Skin of body (tissue), 2 donors: ENCODE data around the gene TSPAN9.

DNA sequence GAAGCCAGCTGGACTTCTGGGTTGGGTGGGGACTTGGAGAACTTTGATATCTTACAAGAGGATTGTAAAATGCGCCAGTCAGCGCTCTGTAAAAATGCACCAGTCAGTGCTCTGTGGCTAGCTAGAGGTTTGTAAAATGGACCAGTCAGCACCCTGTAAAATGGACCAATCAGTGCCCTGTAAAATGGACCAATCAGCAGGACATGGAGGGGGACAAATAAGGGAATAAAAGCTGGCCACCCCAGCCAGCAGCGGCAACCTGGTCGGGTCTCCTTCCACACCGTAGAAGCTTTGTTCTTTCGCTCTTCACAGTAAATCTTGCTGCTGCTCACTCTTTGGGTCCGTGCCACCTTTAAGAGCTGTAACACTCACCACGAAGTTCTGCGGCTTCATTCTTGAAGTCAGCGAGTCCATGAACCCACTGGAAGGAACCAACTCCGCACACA is 24.9 kb downstream of the ADIPOR2 start:
- RAMPAGE, long total RNA = no peak

- RAMPAGE, long total RNA = no peak
Observed at GRCh38 chr12:1842313-1842817, 22.0 kb downstream of the LRTM2 start.

DNA sequence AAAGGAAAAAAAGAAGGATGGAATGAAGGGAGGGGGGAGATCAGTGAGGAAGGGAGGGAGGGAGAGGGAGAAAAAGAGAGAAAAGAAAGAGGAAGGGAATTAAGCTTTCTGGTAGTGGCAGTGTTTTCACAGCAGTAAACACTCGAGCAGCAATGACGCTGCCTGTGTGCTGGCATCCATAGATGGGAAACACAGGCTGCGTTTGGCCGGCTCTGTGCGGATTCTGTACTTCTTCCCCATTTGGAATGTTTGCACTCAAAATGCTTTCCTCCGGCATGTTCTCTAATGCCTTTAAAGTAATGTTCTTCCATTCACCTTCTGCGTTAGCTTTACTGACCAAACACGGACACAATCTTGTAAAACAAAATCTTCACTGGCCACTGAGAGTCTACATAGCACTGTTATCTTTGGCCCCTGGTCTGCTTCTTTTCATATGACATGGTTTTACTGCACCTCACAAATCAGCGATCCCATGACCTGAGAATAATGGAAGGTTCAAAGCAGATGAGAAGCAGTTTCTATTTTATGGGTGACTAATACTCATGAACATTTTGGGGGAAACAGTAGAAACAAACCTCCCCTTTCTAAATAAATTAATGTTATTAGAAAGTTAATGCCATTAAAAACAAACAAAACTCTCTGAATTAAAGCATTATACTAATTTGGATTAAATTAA is 31.3 kb downstream of the DCP1B start:
- RAMPAGE, long total RNA = no peak

DNA sequence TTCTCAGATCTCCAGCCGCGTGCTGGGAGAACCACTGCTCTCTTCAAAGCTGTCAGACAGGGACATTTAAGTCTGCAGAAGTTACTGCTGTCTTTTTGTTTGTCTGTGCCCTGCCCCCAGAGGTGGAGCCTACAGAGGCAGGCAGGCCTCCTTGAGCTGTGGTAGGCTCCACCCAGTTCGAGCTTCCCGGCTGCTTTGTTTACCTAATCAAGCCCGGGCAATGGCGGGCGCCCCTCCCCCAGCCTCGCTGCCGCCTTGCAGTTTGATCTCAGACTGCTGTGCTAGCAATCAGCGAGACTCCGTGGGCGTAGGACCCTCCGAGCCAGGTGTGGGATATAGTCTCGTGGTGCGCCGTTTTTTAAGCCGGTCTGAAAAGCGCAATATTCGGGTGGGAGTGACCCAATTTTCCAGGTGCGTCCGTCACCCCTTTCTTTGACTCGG is 82.9 kb downstream of the CACNA1C start:
- RAMPAGE, long total RNA = no peak

DNA sequence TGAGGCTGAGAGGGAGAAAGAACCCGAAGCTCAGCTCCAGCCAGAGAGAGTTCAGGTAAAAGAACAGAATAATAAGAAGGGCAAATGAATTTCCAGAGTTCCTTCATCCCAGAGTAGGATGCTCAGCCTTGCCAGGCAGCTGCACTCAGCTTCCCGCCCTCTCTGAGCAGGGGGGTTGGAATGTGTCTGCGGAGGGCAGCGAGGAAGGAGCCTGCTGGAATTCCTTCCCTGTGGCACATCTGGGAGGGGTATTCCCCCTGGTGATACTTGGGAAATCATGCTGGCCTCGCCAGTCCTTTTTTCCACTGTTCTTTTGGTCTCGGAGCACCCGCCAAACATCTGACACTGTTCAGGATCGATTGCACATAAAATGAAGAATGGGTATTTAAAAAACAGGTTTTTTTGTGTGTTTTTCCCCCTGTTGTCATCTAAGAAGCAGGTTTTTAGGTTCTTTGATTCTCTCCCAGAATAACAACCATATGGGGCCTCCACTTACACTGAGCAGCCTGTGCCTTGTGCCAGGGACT is 214.9 kb downstream of the CACNA1C start:
- RAMPAGE, long total RNA = no peak

DNA sequence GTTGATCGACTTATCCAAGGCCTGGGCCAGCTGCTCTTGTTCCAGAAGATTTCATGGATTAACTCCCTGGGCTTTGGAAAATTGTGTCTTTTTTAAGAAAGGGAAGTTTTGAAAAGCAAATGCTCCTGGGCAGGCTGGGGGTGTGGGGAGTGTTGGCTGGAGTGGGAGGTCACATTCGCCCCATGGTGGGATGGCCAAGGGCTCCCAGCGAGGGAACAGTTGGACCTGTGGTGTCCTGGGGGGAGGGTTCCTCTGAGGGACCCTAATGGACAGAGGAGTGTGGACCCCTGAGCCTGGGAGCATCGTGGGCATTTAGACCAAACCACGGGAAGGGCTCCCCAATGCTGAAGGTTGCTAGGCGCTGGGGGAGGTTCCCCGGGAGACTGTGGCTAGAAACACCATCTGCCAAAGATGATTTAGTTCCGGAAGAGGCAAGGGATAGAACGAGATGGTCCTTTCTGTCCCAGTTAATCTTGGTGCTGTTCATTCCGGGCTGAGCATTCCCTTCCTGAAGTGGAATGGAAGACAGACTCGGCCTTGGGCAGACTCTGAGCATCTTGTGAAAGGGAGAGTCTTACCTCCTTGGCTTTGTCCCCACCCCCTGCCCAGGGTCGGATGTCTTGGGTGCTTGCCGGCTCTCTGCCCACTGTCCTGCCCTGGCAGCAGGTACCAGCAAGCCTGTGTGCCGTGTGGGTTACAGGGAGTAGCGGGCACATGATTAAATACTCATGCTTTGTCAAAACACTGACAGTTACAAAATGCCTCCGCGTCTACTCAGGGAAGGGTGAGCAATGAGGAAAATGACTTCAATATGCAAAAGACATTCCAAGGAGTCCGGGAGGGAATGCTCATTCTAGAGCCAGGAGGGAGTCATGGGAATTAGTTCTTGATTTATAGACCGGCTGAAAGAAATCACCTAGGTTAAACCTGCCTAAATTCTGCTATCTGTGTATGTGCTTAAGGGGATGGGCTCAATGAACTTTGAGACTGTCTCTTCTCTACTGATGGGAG is 215.9 kb downstream of the CACNA1C start:
- RAMPAGE, long total RNA = no peak

- RAMPAGE, long total RNA = no peak
Observed at GRCh38 chr12:2286563-2287200, 233.9 kb downstream of the CACNA1C start.

DNA sequence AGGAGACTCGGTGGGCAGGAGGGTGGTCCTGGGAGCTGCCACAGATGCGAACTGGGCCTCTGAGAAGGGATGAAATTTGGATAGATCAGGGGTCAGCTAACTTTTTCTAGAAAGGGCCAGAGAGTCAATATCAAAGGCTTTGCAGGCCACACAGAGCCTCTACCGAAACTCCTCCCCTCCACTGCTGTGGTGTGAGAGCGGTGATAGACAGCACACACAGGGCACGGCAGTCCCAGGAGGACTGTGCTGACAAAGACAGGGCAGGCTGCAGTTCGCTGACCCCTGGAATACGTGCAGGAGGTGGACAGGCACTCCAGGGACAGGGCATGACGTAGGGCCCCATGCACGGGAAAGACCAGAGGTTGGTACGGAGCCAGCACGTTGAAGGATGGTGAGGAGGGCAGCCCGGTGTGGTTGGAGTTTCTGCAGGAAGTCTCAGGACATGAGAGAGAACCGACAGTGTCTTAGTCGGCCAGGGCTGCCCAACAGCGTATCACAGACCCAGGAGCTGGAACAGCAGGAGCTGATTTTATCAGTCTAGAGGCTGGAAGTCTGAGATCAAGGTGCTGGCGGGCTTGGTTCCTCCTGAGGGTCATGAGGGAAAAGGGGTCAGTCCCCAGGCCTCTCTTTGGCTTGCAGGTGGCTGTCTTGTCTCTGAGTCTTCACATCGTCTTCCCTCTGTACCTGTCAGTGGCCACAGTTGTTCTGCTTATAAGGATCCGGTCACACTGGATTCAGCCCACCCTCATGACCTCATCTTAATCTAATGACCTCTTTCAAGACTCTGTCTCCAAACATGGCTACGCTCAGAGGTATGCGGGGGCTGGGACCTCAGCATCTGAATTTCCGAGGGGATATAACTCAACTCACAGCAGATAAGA is 254.2 kb upstream of the FKBP4 start:
- RAMPAGE, long total RNA = no peak

- RAMPAGE, long total RNA = no peak
Observed at GRCh38 chr12:2621493-2621811, 173.3 kb upstream of the FKBP4 start.

DNA sequence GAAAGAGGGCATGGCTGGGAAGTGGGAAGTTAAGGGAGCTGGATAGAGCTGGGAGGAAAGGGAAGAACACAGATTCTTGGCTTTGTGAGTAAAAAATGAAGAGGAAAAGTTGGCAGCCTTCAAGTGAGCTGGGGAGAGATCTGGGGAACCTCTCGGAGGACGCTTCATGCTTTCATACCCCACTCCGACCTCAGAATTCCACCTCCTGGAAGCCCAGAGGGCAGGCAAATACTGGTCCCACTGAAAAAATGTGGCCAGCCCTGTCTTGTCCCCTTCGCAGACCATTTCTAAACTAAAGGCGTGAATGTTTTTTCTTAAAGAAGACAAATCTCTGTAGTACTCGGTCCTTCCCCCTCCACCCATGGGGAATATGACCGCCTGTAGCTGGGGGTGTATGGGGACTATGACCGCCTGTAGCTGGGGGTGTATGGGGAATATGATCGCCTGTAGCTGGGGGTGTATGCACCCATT is 162.8 kb upstream of the FKBP4 start:
- RAMPAGE, long total RNA = no peak

- RAMPAGE, long total RNA = no peak
Observed at GRCh38 chr12:2877523-2878182, 630 bp downstream of the RHNO1 start.

DNA sequence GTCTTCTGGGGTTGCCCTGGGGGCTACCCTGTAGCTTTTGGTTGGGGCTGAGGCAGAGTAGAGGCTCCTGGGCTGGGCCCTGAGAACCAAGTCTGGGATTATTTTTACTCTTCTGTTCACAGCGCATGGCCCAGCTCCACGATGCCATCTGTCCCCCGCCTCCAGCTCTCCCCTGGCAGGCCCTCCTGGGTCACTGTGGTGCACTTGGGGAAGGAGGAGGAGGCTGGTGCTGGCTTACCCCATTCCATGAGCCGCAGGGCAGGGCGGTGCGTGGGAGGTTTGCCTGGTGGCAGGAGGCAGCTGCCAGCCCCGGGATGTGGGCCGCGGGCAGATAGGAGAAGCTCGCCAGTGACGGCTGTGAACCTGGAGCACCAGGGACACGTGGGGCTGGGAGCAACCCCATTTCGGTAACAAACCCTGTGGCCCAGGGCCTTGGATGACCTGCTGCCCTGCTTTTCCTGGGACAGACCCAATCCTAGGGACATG is 23.2 kb downstream of the TEAD4 start:
- RAMPAGE, long total RNA = no peak

- RAMPAGE, long total RNA = no peak
Observed at GRCh38 chr12:3076523-3077776, at the start of gene TSPAN9. Gene TSPAN9 (plus strand): TSS chr12:3077379.

DNA sequence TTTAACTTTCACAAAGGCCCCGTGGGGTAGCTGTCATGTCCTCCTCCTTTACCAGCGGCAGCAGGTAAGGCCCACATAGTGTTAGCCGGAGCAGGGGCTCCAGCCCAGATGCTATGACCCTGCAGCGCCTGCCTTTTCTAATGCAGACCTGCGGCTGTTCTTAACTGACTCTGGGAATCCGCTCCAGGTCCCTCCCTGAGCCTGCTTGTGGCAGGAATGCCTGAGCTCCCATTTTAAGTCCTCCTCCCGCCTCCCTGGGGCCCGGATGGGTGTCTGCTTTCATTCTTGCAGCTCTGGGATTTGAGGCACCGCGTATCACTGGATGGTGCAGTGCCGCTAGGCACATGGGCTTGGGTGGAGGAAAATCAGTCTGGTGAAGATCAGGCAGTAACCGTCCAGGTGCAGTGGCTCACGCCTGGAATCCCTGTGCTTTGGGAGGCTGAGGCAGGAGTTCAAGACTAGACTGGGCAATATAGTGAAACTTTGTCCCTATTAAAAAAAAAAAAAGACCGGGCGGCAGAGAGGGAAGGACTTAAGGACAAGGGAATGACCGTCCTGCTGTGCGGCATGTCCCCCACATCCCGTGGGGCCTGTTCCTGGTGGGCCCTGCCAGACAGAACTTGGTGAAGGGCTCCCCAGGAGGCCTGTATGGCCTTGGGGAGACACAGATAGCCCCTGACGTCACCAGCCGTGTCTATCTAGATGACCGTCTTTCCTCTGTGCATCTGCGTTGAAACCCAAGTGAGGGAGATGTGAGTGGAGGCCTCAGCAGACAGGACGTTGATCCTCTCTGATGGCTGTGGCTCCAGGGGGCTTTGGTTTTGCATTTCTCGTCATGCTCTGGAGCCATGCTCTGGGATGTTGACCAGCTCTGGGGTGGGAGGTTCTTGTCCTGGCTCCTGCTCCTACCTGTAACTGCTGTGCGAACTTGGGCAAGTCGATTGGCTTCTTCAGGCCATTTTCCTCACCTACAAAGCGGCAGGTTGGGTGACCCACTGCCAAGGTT is 7.8 kb downstream of the TSPAN9 start:
- RAMPAGE, long total RNA = no peak

DNA sequence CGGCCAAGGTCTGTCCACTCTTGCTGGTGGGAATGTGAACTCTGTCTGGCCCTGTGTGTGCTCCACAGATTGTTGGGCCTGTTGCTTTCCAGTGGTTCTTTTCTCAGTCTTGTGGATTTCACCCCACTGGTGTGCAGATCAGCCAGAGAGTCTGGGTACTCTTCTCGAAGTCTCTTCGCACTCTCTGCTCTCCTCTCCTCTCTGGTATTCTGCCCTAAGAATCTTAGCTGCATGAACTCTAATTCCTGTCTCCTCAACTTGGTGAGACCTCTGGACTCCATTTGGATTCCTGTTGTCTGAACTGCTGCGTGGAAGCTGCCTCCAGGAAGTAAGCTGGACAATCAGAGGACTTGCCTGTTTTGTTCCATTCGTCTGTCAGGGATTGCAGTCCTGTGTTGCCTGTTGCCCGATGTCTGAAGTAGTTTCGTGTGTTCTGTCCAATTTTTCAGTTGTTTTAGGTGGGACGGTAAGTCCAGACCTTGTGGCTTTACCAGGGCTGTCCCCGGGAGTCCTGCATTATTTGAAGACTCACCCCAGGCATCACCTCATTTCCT is 23.0 kb downstream of the TSPAN9 start:
- RAMPAGE, long total RNA = no peak

DNA sequence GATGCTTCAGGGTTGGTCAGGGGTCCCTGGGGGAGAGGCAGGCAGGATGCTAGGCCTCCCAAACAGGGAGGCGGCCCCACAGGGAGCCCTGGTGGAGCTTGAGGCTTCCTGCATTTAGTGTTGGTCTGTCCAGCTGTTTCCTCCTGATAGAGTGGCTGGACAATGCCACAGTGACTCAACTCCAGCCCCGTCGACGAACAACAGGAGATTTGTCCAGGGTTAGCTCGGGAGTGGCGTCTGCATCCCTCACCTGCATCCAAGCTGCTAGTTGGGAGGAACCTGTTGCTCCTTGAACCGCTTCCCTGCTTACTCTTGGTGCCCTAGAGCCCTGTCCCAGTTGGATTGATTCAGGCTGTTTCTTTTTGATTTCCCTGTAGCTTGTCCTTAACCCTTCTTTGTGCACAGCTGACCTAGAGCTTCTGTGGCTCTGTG is 45.8 kb downstream of the TSPAN9 start:
- RAMPAGE, long total RNA = no peak

DNA sequence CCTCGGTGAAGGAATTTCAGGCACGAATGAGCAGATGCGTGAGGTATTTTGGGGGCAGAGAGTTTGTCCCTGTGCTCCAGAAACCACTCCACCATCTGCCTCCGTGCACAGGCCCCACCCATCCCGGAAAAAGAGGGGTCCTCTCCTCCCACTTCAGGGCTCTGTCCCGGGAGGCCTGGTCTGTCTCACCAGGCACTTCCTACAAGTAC is 55.8 kb downstream of the TSPAN9 start:
- RAMPAGE, long total RNA = no peak

DNA sequence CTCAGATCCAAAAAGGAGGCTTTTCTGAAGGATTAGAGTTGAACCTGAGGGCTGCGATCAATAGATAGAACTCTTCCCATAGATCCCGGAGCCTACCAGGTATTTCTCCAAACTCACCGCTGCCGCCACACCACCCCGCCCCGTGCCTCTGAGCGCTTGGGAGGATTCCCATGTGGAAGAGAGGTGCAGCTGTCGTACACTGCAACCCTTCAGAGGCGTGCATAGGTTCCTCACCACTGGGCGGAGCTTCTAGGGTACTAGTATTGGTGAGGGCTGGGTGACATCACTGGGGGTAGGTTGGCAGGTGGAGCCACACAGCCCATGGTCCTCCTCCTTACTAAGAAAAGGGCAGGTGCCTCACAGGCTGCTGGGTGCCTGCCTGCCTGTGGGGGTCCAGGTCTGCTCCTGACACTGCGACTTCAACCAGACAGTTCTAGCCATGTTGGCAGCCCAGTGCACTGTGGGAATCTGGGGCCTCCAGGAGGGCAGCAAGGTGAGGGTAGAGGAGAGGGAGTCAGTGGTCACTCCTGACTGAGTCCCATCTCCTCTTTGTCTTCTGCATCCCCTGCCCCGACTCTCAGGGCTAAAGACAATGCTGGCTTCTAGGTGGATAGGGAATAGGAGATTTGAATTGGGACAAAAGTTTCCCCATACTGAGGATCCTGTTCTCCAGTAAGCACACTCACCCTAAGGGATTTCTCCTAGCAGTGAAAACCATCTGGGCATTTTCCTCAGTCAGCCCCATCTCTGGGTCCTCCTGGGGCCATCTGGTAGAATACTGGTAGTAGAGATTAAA is 127.2 kb downstream of the TSPAN9 start:
- RAMPAGE, long total RNA = no peak

DNA sequence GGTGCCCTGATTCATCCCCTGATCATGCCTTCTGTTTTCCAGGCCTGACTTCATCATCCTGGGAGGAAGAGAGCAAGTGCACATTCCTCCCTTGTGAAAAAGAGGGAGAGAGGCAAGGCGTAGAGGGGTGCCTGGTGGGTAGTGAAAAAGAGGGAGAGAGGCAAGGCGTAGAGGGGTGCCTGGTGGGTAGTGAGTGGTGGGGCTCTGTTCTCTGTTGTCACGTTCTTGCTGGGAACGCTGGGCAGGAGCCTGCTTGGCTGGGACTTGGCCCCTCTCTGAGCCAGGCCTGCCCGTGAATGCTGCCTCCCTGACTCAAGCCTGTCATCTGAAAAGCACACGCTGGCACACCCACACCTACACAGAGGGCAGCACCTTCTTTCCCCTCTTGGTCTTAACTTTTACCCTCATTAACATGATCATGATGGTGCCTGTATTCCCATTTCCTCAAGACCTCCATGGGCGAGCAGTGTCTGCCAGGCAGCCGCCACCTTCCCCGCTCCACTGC is 161.9 kb downstream of the TSPAN9 start:
- RAMPAGE, long total RNA = no peak

DNA sequence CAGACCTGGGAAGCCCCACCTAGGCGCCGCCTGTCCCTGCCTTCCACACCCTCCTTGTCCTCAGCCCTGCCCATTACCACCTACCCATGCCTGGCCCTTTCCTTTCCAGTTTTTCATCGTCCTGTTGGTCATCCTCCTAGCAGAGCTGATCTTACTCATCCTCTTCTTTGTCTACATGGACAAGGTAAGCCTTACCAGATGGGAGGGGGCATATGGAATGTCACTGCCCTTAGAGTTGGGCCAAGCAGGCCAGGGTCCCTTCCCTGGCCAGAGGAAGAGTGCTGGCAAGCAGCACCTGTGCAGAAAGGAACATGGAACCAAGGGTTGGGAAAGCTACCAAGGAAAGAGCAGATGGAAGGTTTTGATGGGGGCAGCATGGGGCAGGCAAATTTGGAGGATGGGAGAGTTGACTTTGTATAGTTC is 201.7 kb downstream of the TSPAN9 start:
- RAMPAGE, long total RNA = no peak